Melanocyte of skin (primary cell): Measurements from ENCODE around the genes GALNT17, CALN1, TBL2 and DNAJC30.

GRCh38 chr7:66987770-66988247 is 7.6 kb downstream of the SBDS start:
- CAGE, long polyA plus RNA, 2 experiments = no peak in any of the 2 experiments

DNA sequence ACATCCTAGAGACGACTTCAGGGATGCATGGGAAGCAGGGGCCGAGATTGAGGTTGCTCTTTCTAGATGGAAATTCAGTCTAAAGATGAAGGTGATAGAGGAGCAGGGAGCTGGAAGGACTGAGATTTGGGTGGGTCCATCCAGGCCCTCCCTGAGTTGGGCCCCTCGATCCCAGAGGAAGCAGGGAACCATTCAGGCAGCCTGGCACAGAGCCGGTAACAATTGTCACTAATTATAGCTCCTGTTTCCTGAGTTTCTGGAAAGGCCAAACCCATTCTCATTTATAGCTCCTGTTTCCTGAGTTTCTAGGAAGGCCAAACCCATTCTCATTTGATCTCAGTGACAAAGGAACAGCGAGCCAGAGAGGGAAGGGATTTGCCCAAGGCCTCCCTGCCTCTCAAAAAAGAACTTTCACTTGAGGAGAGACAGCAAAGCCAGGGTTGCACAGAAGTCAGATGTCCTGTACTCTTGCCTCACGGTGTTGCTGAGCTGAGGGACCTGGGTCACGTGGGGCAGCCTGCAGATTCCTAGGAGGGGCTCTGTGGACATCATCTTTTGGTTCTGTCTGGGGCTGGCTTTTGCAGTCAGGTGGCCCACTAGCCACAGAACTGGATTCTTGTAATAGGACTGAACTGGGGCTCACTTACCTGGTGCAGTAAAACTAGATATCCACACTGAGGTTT is 241.9 kb downstream of the SPDYE21 start:
- CAGE, long polyA plus RNA, 2 experiments = no peak in any of the 2 experiments

DNA sequence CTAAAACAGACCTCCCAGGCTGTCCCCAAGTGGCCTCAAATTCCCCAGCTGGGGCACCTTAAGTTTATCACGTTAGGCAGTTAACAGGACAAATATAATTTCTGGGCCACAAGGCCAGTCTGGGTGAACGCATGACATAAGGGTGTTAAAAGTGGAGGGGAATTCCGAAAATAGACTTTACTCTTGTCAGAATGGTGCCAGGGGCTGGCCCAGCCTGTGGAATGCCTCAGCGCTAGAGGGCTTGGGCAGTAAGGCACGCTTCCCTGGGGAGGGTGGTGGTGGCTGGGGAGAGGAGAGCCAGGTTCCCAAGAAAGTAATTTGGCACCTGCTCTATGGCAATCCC is 463.4 kb upstream of the GALNT17 start:
- CAGE, long polyA plus RNA, 2 experiments = no peak in any of the 2 experiments

GRCh38 chr7:70695021-70695385 is 436.9 kb upstream of the GALNT17 start:
- CAGE, long polyA plus RNA, 2 experiments = no peak in any of the 2 experiments

DNA sequence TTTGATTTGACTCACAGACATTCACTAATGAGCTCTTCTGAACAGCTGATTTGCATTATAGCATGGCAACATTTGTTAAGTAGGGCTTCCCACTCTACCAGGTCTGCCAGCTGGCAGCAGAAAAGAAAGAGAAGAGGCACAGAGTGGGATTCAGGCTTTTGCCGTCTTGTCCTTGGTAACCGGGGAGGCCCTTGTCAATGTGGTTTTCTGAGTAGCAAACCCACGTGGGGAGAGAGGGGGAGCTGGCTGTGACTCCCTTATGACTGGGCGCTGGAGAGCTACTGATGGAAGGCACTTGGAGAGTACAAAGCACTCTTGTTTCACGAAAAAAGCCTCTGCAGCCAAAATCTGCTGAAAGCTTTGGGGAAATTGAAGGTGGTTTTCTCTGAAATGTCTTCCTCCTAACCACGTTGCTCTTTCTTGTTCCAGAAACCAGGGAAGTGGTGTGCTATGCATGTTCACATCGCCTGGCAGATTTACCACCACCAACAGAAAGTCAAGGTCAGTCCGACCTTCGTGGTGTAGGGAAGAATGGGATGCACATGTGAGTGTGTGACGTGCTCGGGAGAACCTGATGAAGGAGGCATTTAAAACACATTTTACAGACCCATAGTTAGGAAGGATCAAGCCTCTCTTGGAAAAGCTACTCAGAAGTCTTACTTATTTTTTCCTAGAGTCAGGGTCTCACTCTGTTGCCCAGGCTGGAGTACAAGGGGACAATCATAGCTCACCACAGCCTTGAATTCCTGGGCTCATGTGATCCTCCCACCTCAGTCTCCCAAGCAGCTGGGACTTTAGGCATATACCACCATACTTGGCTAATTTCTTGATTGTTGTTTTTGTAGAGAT is 355.0 kb upstream of the GALNT17 start:
- CAGE, long polyA plus RNA, 2 experiments = no peak in any of the 2 experiments

DNA sequence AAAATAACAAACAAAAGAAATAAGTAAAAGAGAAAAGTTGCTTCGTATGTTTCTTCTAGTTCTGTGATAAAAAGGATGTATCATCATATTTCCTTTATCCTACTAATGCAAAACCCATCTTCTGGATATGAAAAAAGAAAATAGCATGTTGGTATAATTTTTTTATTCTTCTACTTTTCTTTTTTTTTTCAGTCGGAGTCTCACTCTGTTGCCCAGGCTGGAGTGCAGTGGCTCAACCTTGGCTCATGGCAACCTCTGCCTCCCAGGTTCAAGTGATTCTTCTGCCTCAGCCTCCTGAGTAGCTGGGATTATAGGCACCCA is 14.5 kb upstream of the GALNT17 start:
- CAGE, long polyA plus RNA, 2 experiments = no peak in any of the 2 experiments

GRCh38 chr7:71131141-71132262 is at the start of gene GALNT17:
GALNT17 (plus strand) TSS chr7:71132144.
- CAGE, long polyA plus RNA, 2 experiments = no peak in any of the 2 experiments

DNA sequence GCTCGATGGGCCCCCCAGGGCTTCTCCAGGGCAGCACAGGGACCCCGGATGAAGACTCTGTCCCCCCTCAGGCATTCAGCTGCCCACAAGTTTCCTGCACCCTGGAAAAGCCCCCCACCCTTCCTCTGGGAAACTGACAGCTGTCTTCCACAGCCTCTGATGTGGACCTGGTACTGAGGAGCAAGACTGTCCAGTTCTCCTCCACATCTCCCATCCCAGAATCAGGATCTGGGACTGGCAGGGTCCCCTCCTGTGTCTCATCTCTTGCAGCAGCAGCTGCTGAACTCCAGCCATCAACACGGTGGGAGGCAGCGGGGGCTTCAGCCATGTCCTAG is 580.3 kb downstream of the GALNT17 start:
- CAGE, long polyA plus RNA, 2 experiments = no peak in any of the 2 experiments

DNA sequence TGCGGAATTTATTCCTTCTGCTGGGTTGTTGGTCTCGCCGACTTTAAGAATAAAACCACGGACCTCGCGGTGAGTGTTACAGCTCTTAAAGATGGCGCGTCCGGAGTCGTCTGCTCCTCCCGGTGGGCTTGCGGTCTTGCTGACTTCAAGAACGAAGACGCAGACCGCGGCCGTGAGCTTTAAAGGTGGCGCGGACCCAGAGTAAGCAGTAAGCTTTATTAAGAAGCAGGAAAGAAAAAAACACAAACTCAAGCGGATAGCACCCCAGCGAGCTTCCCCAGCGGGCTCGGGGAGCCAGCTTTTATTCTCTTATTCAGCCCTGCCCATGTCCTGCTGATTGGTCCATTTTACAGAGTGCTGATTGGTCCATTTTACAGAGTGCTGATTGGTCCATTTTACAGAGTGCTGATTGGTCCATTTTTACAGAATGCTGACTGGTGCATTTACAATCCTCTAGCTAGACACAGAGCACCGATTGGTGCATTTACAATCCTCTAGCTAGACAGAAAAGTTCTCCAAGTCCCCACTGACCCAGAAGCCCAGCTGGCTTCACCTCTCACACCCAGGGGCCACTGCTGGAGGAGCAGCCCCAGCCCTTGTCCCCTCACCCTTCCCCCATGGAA is at the start of gene CALN1:
Gene CALN1 (minus strand): TSS at position 276 of the 623 bp plus-strand sequence.
- CAGE, long polyA plus RNA, 2 experiments = no peak in any of the 2 experiments

DNA sequence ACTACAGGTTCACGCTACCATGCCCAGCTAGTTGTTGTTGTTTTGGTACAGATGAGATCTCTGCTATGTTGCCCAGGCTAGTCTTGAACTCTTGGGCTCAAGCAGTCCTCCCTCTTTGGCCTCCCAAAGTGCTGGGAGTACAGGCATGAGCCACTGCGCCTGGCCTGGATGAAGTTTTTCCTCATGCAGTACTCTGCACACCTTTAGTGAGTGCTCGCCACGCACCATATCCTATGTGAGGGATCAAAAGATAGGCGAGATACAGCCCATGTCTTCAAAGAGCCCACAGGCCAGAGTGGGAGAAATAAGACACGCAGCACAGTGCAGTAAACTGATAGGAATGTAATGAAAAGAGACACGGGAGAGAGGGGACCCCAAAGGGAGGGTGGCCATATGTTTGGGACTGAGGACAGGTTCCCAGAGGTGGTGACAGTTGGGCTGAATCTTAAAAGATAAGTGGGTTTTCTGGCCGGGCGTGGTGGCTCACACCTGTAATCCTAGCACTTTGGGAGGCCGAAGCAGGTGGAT is 12.8 kb upstream of the POM121 start:
- CAGE, long polyA plus RNA, 2 experiments = no peak in any of the 2 experiments

GRCh38 chr7:72938332-72938838 is 13.5 kb downstream of the POM121 start:
- CAGE, long polyA plus RNA, 2 experiments = no peak in any of the 2 experiments

DNA sequence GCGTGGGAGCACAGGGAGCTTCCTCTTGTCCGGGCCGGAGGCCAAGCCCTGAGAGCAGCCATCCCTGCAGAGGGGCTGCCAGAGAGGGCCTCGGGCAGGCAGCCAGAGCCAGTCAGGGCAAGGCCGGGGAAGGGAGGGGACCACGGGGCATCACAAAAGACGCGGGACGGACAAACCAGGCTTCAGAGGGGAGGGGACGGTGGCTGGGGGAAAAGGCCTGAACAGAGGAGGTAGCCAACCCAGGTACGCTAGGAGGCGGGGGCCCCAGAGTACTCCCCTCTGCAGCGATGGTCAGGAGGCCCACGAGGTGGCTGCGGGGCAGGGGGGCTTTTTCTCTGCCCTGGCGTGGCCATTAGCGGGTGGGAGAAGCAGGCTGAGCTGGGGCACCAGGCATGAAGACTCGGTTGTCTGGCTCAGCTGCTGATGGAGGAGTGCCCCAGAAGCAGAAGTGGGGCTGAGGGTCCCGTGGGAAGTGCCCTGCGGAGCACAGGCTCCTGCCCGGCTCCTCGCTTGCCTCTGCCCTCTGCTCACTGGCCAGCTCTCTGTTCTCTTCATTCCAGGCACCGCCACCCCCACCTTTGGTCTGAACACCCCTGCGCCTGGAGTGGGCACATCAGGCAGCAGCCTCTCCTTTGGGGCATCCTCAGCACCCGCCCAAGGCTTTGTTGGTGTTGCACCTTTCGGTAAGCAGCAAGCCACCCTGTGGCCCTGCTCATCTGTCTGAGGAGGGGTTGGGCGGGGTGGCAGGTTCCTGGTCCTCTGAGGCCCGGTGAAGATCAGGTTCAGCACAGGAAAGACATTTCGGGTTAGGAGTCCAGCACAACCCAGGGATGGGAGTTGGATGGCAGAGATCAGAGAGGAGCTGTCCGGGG is 20.4 kb downstream of the POM121 start:
- CAGE, long polyA plus RNA, 2 experiments = no peak in any of the 2 experiments

DNA sequence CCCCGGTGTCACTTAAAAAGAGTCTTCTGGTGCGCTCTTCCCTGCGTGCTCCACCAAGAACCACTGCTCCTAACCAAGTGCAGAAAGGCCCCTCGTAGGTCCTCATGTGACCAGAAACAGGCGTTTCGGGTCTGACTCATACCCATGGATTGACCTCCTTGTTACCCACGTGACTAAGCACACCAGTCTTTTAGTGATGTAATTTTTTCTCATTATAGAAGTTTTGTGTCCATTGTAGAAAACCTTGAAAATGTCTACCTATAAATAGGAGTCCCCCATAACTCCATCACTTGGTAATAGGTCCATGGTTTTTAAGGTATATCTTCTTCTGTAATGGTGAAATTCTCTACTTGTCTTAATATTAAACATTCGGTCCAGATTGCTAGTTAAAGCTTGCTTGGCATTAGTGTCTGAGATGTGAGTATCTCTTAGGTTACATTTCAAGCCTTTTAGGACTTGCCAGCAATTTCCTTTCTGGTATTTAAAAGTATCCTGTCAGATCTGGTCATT is 14.1 kb downstream of the FKBP6 start:
- CAGE, long polyA plus RNA, 2 experiments = no peak in any of the 2 experiments

DNA sequence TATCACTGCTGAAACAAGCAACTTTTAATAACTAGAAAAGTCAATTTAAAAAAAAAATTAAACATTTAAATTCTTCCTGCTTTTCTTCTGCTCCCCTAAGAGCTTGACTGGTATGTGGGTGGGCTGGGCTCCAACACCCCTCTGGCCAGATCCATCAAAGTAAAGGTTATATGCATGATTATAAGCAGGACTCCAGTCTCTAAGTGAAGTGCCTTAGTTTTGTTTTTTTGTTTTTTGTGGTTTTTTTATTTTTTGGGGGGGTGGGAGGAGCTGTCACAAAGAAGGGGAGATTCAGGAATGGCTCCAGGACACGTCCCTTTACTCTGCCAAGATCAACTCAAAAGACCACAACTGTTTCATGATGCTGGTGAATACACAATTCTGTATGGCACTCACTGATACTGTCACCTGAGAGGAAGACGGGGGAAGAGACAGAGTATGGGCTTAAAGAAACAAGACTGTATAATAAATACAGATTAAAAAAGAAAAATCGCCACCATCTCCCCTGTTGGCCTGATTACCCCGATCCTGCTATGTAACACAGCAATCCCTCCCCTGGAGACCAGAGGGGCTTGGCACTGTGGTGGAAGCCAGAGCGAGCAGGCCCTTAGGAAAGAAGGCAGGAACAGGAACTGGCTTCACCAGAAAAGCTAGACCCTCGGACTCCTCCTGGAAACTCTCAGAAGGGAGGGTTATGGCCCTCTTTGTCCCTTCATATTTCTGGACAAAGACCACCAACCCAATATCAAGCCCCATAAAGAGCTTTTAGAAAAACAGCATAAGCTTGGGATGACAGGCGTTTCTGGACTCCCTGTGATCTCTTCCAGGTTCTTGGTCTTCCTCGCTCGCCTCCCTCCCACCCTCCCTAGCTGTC is 7.9 kb downstream of the FZD9 start:
- CAGE, long polyA plus RNA, 2 experiments = no peak in any of the 2 experiments

DNA sequence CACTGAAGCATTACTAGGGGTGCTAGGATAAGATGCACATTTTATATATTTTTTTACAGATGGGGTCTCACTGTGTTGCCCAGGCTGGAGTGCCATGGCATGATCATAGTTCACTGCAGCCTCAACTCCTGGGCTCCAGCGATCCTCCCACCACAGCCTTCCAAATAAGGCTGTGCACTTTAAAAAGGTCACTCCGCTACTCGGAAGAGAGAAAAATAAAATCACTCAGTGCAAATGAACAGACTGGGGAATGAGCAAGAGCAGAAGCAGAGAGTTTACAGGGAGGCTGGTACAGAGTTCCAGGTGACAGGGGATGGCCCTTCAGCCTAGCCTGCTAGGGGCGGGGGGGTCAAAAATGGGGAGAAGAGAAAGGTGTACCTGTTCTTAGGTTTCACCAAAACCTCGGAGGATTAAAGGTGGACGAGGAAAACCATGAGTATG is 1.8 kb downstream of the BCL7B start:
- CAGE, long polyA plus RNA, 2 experiments = no peak in any of the 2 experiments

- CAGE, long polyA plus RNA, 2 experiments = no peak in any of the 2 experiments
Measured at GRCh38 chr7:73572740-73573411, 5.5 kb downstream of the TBL2 start.

GRCh38 chr7:73578284-73579399 is at the start of gene TBL2:
TBL2 (minus strand) TSS chr7:73578579.
- CAGE, long polyA plus RNA, 2 experiments = no peak in any of the 2 experiments

GRCh38 chr7:73682235-73682724 is 973 bp downstream of the DNAJC30 start:
- CAGE, long polyA plus RNA, 2 experiments = no peak in any of the 2 experiments

DNA sequence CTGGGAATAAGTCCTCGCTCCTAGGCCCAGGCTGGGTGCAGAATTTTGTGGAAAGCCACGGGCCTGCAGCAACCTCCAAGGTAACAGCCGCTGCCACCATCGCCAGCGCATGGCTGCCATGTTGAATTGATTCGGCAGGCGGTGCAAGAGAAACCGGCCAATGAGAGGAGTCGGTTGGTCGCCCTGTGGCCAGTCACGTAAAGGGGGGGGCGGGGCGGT is at the start of gene DNAJC30:
Gene DNAJC30 (minus strand): TSS at position 150 of the 219 bp plus-strand sequence.
- CAGE, long polyA plus RNA, 2 experiments = no peak in any of the 2 experiments

- CAGE, long polyA plus RNA, 2 experiments = no peak in any of the 2 experiments
Measured at GRCh38 chr7:73796797-73797104, 26.7 kb upstream of the CLDN3 start.